ENCODE measurements around a stretch of chr9.

DNA sequence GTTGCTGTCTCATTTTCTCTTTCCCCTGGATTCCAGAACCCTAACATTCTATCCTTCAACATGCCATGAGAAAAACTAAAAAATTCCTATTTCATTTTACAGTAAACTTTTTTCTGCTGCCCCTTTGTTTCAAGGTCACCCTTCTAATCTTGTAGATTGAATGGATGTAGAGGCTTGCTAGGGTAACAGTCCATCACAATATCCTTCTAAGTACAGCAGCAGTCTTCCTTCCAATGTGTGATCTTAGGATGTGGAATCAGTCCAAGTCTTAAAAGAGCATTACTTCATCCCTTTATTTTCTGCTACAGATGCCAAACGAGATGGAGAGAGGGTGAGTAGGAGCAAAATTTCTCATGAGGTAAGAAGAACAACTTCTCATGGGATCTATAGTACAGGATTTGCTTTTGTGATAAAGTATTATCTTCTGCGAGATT is 745 bp upstream of the IL33 start:
- PRO-cap, 4 experiments, result no peak in any of the 4 experiments
- RAMPAGE, long total RNA, 4 experiments, result no peak in any of the 4 experiments

DNA sequence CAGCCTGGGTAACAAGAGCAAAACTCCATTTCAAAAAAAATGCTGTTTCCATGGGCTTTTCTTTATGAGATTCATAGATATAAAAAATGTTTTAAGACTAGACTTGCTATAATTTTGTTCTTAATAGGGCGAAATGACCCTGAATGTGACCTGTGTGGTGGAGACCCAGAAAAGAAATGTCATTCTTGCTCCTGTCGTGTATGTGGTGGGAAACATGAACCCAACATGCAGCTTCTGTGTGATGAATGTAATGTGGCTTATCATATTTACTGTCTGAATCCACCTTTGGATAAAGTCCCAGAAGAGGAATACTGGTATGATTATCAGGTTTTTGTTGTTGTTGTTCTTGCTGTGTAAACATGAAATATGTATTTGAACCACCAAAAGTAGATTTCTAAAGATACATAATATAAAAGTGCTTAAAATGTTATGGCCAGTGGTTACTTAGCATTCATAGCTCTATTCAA is 64.5 kb downstream of the UHRF2 start:
- PRO-cap, 4 experiments, result no peak in any of the 4 experiments
- RAMPAGE, long total RNA, 4 experiments, result no peak in any of the 4 experiments

DNA sequence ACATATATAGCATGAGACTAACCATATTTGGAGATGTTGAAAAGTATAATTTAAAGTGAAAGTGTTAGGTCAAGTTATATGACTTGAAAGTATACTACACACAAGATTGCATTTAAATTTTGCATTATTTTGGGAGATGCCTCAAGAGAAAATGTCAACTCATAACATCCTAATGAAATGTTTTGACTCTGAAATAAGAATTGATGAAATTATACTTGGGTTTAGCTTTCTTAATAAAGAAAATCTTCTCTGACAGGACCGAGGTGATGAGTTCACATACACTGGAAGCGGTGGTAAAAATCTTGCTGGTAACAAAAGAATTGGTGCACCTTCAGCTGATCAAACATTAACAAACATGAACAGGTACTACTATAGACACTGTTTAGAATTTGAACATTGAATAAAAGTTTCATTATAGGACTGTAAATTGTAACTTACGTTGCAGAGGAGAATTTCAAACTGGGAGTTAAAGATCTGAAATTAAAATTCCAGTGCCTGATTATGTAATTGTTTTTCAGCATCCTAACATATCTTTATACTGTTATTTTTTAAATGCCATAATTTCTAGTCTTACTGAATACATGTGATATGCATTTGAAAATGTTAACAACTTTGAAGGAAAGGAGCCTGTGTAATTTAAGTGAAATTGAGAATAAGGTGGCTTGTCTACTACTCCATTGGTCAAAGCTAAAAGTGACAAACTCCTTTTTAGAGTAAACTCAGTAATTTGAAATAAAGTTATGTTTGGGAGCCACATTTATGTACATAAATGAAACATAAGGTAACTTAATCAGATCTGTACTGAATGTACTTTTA is 80.8 kb downstream of the UHRF2 start:
- PRO-cap, 4 experiments, result no peak in any of the 4 experiments
- RAMPAGE, long total RNA, 4 experiments, result no peak in any of the 4 experiments

GRCh38 chr9:7103433-7104274 is 345.9 kb downstream of the KDM4C start:
- PRO-cap, 4 experiments, result no peak in any of the 4 experiments
- RAMPAGE, long total RNA, 4 experiments, result no peak in any of the 4 experiments

DNA sequence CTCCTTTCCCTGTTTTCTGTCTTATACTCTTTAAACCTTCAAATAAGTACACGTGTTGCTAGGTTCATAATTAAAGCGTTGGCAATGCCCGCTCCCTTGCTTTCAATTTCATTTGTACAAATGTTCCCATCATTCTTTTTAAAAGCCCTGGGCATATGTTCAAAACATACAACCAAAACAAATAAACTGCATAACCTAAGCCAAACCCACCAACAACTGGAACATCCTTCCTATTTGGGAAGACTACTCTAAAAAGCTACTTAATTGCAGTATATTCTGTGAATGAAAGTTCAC is 1071.4 kb upstream of the DMAC1 start:
- PRO-cap, 4 experiments, result no peak in any of the 4 experiments
- RAMPAGE, long total RNA, 4 experiments, result no peak in any of the 4 experiments

DNA sequence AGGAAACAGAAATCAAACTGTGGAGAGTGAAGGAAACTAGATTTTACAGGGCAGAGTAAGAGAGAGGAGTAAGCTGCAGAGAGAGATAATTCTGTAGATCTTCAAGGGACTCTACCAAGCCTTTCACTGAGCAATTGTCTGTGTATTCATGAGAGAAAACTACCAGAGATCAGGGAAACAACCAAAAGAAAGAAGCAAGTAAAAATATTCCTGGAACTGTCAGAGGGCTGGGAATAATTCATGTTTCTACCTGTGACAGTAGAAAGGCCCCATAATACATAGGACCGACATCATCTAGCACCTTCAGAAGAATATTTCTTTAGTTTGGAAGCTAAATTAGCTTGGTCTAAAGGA is 1084.7 kb downstream of the PTPRD start:
- PRO-cap, 4 experiments, result no peak in any of the 4 experiments
- RAMPAGE, long total RNA, 4 experiments, result no peak in any of the 4 experiments

DNA sequence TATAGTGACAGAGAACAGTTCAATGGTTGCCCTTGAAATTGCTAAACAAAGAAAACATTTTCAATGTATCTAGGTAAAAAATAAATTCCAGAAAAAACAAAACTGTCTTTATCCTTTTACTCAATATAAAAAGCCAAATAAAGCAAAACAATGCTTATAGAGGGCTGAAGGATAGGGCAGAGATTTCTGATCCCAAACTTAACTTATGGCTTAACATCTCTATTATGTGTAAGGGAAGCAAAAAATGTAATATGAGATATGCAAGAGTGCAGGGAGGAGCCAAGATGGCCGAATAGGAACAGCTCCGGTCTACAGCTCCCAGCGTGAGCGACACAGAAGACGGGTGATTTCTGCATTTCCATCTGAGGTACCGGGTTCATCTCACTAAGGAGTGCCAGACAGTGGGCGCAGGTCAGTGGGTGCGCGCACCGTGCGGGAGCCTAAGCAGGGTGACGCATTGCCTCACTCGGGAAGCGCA is 359.4 kb upstream of the TYRP1 start:
- PRO-cap, 4 experiments, result no peak in any of the 4 experiments
- RAMPAGE, long total RNA, 4 experiments, result no peak in any of the 4 experiments

- PRO-cap, 4 experiments, result no peak in any of the 4 experiments
- RAMPAGE, long total RNA, 4 experiments, result no peak in any of the 4 experiments
Measured at GRCh38 chr9:12784944-12785950, 10.4 kb downstream of the LURAP1L start.

DNA sequence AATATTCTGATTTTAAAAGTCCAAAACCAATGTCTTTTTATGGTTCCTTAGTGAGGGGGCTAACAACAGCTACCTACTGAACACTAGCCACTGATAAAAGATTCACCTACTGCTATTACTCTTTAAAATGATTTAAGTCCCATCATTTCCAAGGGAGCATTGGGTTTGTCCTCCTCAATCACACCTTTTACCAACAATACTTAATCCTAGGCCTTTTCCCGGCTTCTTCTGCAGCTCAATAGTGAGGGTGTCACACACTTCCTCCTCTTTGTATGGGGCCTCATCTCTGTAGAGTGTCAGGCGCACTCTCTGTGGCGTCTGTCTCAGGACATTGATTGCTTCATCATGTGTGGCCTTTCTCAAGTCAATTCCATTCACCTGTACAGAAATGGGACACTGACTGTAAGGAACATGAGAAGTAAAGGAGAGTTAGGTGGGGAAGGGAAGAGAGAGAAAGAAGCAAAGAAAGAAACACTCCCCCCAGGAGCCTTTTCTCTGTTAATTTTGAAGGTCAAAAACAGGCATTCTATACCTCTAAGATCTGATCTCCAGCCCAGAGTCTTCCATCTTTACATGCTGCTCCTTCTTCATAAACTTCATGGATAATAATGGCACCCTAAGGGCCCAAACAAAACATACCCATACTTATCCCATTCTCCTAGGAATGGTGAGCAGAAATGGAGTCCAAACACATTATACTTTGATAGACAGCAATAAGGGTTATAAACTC is 157.8 kb downstream of the MPDZ start:
- PRO-cap, 4 experiments, result no peak in any of the 4 experiments
- RAMPAGE, long total RNA, 4 experiments, result no peak in any of the 4 experiments

DNA sequence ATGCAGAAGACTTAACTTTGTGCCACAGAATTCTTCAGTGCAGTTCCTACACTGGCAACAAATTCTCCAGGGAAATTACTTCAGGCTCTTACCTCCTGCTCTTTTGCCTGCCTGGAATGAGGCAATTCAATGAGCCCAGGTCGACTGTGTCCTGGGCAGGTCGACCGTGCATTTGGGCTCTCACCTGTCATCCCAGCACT is 14.5 kb downstream of the MPDZ start:
- PRO-cap, 4 experiments, result no peak in any of the 4 experiments
- RAMPAGE, long total RNA, 4 experiments, result no peak in any of the 4 experiments

- PRO-cap, 4 experiments, result no peak in any of the 4 experiments
- RAMPAGE, long total RNA, 4 experiments, result no peak in any of the 4 experiments
Measured at GRCh38 chr9:13514246-13514576, 234.7 kb upstream of the MPDZ start.

DNA sequence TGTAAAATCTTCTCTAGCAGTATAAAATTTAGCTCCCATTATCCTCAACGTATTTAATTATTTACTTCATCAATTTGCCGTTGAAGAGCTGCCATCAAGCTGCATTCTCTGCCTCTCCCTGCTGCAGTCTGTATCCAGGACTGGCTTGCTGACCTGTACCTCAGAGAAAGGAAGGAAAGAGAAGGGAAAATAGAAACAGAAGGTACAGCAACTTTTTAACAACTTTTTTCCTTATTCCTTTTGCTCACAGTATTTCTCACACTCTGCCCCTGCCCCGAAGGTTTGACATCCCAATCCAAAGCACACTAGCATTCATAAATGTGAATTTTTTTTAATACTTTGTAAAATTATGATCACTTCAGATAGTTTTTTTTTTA is 248.1 kb upstream of the MPDZ start:
- PRO-cap, 4 experiments, result no peak in any of the 4 experiments
- RAMPAGE, long total RNA, 4 experiments, result no peak in any of the 4 experiments

- PRO-cap, 4 experiments, result no peak in any of the 4 experiments
- RAMPAGE, long total RNA, 4 experiments, result no peak in any of the 4 experiments
Measured at GRCh38 chr9:14251211-14251700, 62.7 kb downstream of the NFIB start.

- PRO-cap, 4 experiments, result no peak in any of the 4 experiments
- RAMPAGE, long total RNA, 4 experiments, result no peak in any of the 4 experiments
Measured at GRCh38 chr9:14279474-14280285, 34.3 kb downstream of the NFIB start.

GRCh38 chr9:14296383-14296875 is 17.5 kb downstream of the NFIB start:
- PRO-cap, 4 experiments, result no peak in any of the 4 experiments
- RAMPAGE, long total RNA, 4 experiments, result no peak in any of the 4 experiments

DNA sequence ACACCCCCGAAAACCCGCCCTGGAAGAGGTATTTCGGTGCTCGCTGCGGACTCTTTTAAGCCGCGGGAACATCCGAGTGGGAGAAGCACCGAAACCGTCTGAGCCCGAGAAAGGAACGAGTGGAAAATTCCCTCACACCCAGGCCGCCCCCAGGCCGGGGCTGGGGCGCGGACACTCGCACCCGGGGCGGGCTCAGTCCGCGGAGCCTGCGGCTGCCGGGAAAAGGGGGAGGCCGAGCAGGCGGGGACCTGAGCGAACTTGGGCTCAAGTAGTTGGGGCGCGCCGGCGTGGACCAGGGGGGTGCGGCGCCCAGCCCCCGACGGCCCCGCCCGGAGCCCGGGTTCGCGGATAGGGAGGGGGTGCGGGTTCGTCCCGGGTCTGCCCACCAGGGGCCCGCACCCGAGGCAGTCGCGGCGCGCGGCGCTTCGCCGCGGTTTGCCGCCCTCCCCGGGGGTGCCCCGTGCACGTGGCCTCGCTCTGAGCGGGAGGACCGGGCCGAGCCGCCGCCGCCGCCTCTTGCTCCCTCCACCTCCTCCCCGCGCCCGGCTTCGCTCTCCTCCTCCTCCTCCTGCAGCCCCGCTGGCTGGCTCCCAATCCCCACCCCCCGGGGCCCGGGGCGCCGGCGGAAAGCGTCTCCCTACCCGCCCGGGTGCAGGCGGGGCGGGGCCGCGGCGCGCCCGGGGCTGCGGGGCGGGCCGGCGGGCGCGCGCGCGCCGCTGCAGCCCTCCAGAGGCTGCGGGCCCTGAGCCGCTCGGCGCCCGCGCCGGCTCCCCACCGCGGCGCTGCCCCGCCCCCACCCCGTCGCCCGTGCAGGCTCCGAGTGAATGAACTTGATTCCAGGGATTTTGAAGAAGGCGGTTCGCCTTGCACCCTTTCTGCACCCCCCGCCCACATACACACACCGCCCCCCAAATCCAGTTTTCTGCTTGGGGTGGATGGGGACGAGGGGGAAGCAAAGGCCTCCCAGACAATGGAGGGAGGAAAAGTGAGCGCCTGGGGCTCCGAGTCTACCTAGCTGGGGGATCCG is 1.2 kb upstream of the NFIB start:
- PRO-cap, 4 experiments, result peak in 4 of 4 experiments; most common plus-strand start position 729 of the sequence (in 4); most common minus-strand start position 100 of the sequence (in 4)
- RAMPAGE, long total RNA, 4 experiments, result start-site peak on the minus strand in 1 of 4 experiments, centred at positions 100 to 225 of the sequence, 6 to 13 reads per replicate

GRCh38 chr9:14322108-14323287 is 8.6 kb upstream of the NFIB start:
- PRO-cap, 4 experiments, result peak in 4 of 4 experiments; most common plus-strand start chr9:14322662 (in 2); most common minus-strand start chr9:14322562 (in 3)
- RAMPAGE, long total RNA, 4 experiments, result no peak in any of the 4 experiments

DNA sequence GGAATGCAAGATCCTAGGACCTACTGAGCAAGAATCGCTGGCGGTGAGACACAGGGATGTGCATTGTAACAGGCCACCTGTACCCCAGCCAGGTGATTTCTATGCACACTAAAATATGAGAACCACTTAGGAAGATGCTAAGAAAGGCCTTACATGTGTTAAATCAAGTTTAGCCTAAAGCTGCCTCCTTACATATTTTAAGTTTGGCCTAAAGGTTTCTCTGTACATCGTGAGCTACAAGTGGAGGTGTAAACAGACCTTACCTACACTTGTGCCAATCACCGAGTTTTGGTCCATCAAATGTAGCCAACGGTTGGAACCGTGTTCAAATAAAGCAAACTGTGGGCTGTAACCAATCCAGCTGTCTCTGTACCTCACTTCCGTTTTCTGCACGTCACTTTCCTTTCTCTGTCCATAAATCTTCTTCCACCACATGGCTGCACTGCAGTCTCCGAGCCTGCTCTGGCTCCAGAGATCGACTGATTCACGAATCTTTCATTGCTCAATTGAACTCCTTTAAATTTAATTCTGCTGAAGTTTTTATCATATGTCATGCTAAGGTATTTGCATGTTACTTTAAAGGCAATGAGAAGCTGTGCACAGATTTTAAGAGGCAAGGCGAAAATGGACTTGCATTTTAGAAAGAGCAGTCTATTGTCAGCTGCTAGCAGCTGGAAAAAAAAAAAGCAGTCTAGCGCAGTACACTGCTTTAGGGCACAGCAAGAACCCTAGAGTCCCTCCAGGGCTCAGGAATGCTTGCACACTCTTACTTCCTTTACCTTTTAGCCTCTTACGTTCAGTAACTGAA is 13.3 kb downstream of the TTC39B start:
- PRO-cap, 4 experiments, result no peak in any of the 4 experiments
- RAMPAGE, long total RNA, 4 experiments, result no peak in any of the 4 experiments

- PRO-cap, 4 experiments, result peak in 1 of 4 experiments; most common plus-strand start chr9:15306173 (in 1)
- RAMPAGE, long total RNA, 4 experiments, result no peak in any of the 4 experiments
Measured at GRCh38 chr9:15305648-15306797, 993 bp downstream of the TTC39B start.

GRCh38 chr9:16337273-16337864 is 533.1 kb downstream of the BNC2 start:
- PRO-cap, 4 experiments, result no peak in any of the 4 experiments
- RAMPAGE, long total RNA, 4 experiments, result no peak in any of the 4 experiments

Measured in spleen (tissue), 7 donors.